NCI-H460 (cell line): ENCODE data around the genes CFAP298 and C21orf62.

RAMPAGE:
- cytosol, long total RNA, result no peak
- long total RNA, result no peak
- nucleus, long total RNA, result no peak
These were observed 9.8 kb downstream of the SOD1 start for GRCh38 chr21:31668940-31669986.

RAMPAGE:
- cytosol, long total RNA, result no peak
- long total RNA, result no peak
- nucleus, long total RNA, result no peak
These were observed 30.3 kb downstream of the SCAF4 start for GRCh38 chr21:31701563-31702023.

DNA sequence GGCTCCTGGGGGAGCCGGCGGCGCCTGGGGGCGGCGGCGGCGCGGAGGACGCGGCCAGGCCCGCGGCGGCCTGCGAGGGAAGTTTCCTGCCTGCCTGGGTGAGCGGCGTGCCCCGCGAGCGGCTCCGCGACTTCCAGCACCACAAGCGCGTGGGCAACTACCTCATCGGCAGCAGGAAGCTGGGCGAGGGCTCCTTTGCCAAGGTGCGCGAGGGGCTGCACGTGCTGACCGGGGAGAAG lies 796 bp downstream of the HUNK start:
RAMPAGE:
- cytosol, long total RNA, result no peak
- long total RNA, result no peak
- nucleus, long total RNA, result no peak

DNA sequence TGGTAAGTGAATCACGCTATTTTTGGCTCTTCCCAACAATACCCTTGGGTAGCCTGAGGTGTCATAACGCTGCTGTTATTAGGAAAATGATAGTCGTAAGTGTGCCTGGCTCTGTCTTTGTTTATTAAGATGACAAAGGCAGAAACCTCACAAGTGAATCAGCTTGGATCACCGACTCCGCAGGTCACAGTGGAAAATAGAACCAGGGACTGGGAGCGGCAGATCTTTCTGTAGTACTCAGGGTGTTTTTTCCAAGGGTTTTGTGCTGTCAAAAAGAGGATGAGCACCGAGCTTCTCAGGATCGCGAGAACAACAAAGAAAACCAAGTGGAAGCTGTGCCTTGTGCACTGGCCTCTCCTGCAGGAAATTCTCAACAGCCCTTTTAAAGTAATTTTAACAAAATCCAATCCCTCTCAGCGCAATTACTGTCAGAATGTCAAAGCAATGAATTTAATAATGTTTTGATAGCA lies 55.2 kb downstream of the HUNK start:
RAMPAGE:
- cytosol, long total RNA, result no peak
- long total RNA, result no peak
- nucleus, long total RNA, result no peak

DNA sequence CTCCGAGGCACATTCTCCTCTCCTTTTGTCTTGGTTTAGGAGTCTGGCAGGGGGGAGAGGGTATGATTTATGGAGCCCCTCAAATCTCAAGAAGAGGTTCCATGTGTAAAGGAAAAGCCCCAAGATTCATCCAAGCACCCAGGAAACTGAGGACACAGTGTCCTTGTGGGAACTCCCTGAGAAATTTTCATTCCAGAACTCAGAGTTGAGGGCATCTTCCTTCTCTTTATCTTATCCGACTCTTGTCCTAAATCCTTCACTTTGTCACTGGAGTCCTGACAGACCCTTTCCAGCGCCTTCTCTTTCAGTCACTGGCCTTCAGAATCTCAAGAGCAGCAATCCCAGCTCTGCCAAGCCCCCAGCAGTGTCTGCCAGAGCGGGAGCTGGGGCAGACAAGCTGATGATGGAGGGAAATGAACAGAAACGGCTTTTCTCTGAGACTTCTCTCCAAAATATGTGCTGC lies 32.4 kb downstream of the MIS18A start:
RAMPAGE:
- cytosol, long total RNA, result no peak
- long total RNA, result no peak
- nucleus, long total RNA, result no peak

RAMPAGE:
- cytosol, long total RNA, result no peak
- long total RNA, result no peak
- nucleus, long total RNA, result no peak
These were observed 16.9 kb downstream of the MRAP start for GRCh38 chr21:32315550-32315859.

RAMPAGE:
- cytosol, long total RNA, result no peak
- long total RNA, result no peak
- nucleus, long total RNA, result no peak
These were observed 46.8 kb downstream of the MRAP start for GRCh38 chr21:32345200-32346041.

DNA sequence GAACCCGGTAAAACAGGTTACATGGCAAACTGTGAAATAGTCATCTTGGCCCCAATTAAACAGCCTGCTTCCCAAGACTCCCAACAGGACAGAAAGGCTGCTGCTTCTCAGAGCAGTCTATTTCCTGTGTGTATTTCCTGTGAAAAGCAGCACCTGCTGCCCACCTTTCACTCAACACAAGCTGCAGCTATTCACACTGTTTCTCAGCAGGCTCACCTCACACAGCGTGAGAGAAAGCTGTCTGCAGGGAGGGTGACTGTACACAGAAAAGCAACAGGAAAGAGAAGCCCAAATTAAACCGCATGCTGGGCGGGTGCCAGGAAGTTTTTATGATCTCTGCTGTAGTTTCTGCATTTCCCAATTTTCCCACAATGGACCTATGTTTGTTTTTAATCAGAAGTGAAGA lies 44.0 kb downstream of the URB1 start:
RAMPAGE:
- cytosol, long total RNA, result no peak
- long total RNA, result no peak
- nucleus, long total RNA, result no peak

RAMPAGE:
- cytosol, long total RNA, result no peak
- long total RNA, result no peak
- nucleus, long total RNA, result no peak
These were observed 3.5 kb downstream of the URB1 start for GRCh38 chr21:32389263-32389776.

RAMPAGE:
- cytosol, long total RNA, result no peak
- long total RNA, result no peak
- nucleus, long total RNA, result no peak
These were observed 80.7 kb downstream of the EVA1C start for GRCh38 chr21:32493020-32493810.

RAMPAGE:
- cytosol, long total RNA, result no peak
- long total RNA, result no peak
- nucleus, long total RNA, result no peak
These were observed 70.6 kb downstream of the TCP10L start for GRCh38 chr21:32514496-32515344.

GRCh38 chr21:32612093-32613026 lies at the start of gene CFAP298:
Gene CFAP298, minus strand, starts transcription at chr21:32612377.
RAMPAGE:
- cytosol, long total RNA, result start-site peak on the minus strand at chr21:32612345-32612427, 2,617 and 3,385 reads in 2 replicates; start-site peak on the minus strand at chr21:32612558-32612631, 387 and 821 reads in 2 replicates
- long total RNA, result start-site peak on the minus strand at chr21:32612359-32612421, 760 and 1,484 reads in 2 replicates; start-site peak on the minus strand at chr21:32612546-32612576, 63 and 111 reads in 2 replicates
- nucleus, long total RNA, result start-site peak on the minus strand at chr21:32612349-32612427, 1,985 and 444 reads in 2 replicates; start-site peak on the minus strand at chr21:32612558-32612588, 438 and 32 reads in 2 replicates

DNA sequence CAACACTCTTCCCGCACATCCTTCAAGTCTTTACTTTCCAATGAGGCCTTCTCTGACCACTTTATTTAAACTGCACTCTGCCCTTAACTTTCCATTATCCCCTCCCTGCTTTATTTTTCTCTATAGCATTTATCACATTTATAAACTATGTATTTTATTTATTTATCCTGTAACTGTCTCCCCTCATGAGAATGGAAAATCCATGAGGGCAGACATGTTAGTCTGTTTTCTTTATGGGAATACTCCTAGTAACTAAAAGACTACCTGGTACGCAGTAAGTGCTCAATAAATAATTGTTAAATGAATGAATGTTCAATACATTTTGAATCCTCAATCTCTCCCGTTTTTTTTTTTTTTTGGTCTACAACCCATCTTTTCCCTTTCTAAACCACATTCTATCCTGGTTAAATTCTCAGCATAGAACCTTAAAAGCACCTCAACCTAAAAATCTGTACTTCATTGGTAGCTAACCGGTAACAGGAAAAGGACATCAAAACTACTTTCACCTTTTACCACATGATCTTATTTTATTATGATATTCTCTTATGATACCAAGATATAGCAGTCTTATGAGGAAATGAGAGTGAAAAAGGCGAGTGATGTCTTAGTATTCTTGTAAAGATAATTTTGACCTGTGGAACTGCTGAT lies 53.4 kb downstream of the SYNJ1 start:
RAMPAGE:
- cytosol, long total RNA, result no peak
- long total RNA, result no peak
- nucleus, long total RNA, result no peak

GRCh38 chr21:32772424-32772945 lies 930 bp upstream of the PAXBP1 start:
RAMPAGE:
- cytosol, long total RNA, result no peak
- long total RNA, result no peak
- nucleus, long total RNA, result no peak

DNA sequence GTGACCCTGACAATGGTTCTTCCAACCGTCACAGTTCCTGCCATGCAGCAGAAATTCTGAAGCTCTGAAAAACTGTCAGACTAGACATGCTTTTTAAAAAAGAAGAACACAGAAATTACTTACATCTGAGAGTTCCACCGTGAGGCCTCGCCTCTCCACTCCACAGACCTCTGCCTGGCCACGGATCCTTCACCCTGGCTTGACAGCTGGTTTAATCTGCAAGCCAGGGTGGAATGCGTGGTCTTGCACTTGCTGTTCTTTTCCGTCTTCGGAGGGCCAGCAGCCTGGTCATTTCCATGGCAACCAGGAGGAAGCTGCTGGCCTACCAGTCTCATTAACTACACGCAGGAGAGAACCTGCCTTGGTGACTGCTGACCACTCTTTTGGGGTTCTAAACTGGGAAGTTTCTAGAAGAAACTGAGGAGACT lies at the start of gene C21orf62:
Gene C21orf62 (minus strand): TSS at position 235 of the 428 bp plus-strand sequence.
RAMPAGE:
- cytosol, long total RNA, result no peak
- long total RNA, result no peak
- nucleus, long total RNA, result no peak

DNA sequence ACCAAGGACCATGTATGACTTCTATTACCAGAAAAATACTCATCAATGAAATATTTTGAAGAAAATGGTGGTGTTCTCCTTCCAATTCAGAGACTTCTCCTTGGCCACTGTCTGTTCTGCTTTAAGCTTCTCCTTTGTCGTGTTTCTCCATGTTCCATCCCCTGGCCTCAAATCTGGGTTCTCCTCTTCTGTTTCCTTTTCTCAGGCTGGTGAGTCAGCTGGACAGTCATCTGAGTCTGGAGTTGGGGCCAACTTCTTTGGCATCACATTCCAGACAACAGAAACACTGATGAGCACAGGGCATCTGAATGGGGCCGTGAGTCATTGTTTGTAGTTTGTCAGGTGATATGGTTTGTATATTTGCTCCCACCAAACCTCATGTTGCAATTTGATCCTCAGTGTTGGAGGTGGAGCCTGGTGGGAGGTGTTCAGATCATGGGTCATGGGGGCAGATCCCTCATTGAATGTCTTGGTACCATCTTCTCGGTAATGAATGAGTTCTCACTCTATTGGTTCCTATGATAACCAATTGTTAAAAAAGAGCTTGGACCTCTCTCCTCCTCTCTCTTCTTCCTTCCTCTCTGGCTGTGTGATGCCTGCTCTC lies 14.3 kb upstream of the OLIG2 start:
RAMPAGE:
- cytosol, long total RNA, result no peak
- long total RNA, result no peak
- nucleus, long total RNA, result no peak

RAMPAGE:
- cytosol, long total RNA, result no peak
- long total RNA, result no peak
- nucleus, long total RNA, result no peak
These were observed 26.4 kb upstream of the IFNAR2 start for GRCh38 chr21:33203376-33203751.

GRCh38 chr21:33230798-33231055 lies 989 bp downstream of the IFNAR2 start:
RAMPAGE:
- cytosol, long total RNA, result no peak
- long total RNA, result no peak
- nucleus, long total RNA, result no peak

GRCh38 chr21:33238302-33239364 lies 8.9 kb downstream of the IFNAR2 start:
RAMPAGE:
- cytosol, long total RNA, result no peak
- long total RNA, result no peak
- nucleus, long total RNA, result no peak

DNA sequence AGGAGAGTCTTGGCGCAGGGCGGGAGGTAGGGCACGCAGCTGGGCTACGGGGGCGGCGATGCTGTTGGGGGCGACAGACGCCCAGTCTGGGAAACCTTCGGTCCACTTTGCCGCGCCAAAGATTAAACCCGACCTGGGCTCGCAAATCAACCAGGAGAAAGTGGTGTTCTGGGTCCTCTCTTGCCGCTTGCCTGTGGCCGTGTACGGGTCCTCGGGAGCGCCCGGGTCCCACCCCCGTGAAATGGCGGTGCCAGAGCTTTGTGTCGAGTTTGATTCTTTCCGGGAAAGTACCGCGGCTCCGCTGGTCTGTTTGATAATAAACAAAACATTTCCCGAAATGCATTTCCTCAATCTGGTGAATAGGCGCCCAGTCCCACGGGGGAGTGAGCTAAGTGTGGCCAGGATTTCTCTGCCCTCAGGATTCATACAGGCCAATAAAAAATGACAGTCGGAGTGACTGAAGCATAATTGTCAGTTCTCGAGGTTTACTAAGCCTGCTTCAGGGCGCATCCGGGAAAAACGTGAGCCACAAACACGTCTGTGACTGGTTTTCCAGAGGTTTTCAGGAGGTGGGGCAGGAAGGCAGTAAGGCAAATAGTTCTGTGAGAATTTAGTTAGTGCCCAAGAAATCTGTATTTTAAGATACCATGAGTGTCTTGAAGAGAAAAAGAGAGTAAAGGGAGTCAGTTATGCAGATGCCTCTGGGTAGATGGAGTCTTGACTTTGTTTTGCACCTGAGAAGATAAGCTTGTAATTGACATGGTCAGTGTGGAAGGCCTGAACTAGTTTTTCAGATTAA lies 574 bp downstream of the IFNAR1 start:
RAMPAGE:
- cytosol, long total RNA, result no peak
- long total RNA, result no peak
- nucleus, long total RNA, result no peak